Placental epithelial cell (primary cell): ENCODE measurements around a stretch of chr7.

DNA sequence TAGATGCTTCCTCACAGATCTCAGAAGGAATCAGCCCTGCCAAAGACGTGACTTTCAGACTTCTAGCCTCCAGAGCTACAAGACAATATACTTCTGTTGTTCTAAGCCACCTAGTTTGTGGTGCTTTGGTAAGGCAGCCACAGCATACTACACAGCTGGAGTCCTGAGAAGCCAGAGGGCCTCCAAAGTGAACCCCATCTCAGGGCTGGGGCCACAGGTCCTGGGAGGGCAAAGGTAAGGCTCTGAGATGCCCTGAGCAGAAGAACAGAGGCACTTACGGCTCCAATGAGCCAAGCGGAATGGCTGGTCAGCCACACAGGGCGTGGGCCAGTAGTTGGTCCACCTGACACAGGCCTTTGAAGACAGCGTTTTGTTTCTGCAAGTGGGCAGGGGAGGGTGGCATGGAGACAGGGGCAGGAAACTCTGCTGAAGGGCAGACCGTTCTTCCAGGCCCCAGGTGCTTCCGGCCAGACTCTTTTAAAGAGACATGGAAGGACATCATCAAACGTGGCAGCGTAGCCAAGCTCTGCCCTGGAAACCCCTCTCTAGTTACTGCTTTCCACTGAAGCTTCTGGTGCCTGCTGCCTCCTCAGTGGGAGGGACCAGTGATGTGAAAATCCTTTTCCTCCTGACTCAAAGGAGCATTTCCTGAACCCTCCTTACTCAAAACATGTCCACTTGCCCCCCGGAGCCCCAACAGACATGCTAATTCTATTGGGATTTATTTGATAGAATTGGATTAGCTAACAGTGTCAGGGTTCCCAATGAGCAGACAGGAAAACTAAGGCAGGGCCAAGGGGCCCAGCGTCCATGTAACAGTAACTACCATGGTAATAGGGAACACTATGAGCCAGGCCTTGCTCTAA lies 77.5 kb upstream of the KMT2E start:
- CAGE, long polyA plus RNA: no peak

GRCh38 chr7:104982484-104983561 lies 31.2 kb upstream of the KMT2E start:
- CAGE, long polyA plus RNA: no peak

DNA sequence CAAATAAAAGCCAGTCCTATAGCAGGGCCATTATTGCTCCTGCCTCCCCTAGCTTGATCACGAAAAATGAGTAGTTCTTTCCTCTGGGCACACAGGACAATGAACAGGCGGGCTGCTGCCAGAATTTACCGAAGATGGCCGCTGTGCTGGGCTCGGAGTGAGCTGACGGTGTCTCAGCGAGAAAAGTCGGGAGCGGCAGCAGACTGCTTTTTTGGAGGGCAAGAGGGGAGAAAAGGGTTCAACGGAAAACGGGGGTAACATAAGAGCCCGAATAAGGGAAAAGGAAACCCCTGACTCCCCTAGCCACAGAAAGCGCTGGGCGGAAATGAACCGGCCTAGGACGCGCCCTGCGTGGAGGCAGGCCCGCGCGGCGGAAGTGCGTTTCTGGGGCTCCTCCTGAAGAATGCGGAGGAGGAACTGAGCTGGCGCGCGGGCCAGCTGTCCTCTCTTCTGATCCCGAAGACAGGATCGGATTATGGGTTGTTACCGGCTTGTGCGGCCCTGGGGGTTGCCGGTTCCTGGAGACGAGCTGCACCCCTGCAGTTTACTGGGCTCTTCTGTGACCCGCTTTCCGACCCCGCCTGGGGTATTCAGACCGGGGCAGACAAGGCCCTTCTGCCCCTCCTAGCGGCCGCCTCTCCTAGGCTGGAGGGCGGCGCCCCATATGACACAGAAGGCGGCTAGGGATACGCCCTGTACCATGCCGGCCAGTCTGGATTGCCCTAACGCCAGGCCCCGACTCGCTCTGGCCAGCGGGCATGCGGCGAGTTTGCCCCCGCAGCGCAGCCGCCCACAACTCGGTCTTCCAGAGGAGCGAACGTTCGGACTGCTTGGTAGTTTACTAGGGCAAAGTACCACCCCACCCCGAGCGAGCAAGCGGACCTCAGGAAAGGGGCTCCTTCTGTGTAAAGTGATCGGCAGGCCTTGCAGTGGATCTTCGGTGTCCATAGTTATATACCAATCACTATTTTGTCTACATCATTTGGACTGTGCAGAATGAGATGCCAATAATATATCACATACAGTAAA lies 30.1 kb upstream of the KMT2E start:
- CAGE, long polyA plus RNA: no peak

DNA sequence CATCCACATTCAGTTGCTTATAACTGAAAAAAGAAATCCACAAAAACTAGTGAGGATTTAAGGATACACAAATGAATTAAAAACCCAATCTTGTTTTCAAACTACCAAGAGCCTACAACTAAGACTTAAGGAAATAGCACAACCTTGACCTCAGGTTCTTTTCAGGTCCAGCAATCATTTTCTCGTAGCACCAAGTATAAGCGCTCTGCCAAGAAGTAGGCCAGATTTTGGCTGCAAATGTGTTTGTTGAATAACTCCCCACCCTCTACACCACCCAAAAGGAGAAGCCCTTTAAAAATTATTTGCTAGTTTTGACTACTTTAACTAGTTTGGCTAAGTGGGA lies 2.8 kb upstream of the KMT2E start:
- CAGE, long polyA plus RNA: no peak

DNA sequence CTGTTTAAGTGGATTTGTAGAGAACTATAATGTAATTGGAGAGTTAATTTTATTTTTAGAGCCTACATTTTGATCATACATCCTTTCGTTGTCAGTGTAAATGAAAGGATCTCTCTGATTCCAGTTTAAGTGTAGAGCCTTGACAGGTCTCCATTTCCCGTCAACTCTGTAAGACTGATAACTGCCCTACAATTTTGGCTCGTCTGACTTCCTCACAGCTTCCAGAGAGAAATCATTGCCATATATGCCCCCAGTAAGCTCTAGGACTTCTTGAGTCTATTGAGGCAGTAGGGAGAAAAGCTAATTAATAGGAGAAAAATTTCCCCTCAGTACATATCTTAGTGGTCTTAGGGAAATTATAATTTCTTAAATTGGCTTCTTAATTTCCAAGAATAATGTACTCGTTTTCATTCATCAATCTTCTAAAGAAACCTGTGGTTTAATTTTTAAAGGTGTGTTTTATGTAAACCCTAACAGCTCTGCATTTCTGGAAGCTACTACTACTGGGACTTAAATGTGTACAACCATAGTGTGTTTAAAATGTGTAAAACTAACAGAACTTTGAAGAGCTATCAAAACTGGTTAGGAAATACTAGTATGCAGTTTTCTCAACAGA lies 3.8 kb downstream of the KMT2E start:
- CAGE, long polyA plus RNA: no peak

- CAGE, long polyA plus RNA: no peak
Measured at GRCh38 chr7:105095687-105096152, 81.7 kb downstream of the KMT2E start.

- CAGE, long polyA plus RNA: no peak
Measured at GRCh38 chr7:105691520-105692322, 110.4 kb upstream of the EFCAB10 start.

- CAGE, long polyA plus RNA: no peak
Measured at GRCh38 chr7:105723441-105724098, 142.3 kb upstream of the EFCAB10 start.

- CAGE, long polyA plus RNA: no peak
Measured at GRCh38 chr7:105990731-105990999, 27.6 kb downstream of the CDHR3 start.

GRCh38 chr7:106111499-106112145 lies 490 bp downstream of the SYPL1 start:
- CAGE, long polyA plus RNA: no peak

- CAGE, long polyA plus RNA: no peak
Measured at GRCh38 chr7:106114757-106115288, 2.7 kb upstream of the SYPL1 start.

DNA sequence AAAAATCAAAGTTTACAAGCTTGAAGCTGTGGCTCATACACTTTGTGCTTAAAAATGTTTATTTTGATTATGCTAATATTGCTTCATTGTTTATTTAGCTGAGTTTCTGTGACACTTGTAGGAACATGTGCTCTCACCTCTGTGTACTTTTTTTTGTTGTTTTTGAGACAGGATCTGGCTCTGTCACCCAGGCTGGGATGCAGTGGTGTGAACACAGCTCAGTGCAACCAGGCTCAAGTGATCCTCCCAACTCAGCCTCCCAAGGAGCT lies 84.6 kb upstream of the SYPL1 start:
- CAGE, long polyA plus RNA: no peak

DNA sequence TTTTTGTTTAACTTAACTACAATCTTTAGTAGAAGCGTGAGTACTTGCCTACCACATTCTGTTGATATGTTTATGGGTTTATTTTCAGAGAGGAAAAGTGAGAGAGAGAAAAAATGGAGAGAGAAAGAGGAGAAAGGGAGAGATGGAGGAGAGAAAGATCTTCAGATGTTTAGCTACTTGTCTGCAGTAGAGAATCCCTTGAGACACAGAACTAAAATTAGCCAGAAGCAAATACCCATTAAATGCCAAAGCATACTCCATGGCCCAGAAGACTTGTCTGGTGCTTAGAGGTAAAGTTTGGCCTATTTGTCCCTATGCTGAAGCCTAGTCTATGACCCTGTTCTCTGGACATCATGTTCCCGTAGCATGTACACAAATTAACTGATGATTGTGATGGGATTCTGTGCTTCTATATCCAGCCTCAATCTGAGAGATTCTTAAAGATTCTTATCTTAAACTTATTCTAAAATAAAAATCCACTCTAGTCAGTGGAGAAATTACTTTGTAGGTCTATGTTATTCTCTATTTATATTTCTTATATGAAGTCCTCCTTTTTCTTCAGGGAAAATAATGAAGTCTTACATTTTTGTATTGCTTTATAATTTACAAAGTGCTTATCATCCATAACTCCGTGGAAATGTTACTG lies 85.7 kb downstream of the NAMPT start:
- CAGE, long polyA plus RNA: no peak

GRCh38 chr7:106216834-106217829 lies 67.7 kb downstream of the NAMPT start:
- CAGE, long polyA plus RNA: no peak

DNA sequence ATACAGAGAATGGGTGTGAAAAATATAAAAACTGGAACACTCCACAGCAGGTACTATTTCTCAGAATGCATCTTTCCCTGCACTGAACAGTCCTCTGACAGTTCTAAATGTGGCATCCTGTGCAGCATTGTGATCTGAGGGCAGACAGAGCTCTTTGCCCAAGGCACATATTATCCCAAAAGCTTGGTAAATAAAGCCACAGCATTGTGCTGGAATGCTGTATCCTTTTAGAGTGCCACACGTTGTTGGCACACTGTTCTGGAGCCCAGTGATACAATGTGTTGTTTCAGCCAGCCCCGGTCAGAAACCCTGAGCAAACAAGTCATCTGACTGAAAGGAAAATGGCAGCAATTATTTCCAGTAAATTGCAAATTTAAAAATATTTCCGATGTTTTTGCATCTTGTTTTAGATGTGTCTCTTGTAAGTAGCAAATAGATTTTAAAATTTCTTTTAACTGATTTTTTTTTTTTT lies 45.4 kb downstream of the NAMPT start:
- CAGE, long polyA plus RNA: no peak

DNA sequence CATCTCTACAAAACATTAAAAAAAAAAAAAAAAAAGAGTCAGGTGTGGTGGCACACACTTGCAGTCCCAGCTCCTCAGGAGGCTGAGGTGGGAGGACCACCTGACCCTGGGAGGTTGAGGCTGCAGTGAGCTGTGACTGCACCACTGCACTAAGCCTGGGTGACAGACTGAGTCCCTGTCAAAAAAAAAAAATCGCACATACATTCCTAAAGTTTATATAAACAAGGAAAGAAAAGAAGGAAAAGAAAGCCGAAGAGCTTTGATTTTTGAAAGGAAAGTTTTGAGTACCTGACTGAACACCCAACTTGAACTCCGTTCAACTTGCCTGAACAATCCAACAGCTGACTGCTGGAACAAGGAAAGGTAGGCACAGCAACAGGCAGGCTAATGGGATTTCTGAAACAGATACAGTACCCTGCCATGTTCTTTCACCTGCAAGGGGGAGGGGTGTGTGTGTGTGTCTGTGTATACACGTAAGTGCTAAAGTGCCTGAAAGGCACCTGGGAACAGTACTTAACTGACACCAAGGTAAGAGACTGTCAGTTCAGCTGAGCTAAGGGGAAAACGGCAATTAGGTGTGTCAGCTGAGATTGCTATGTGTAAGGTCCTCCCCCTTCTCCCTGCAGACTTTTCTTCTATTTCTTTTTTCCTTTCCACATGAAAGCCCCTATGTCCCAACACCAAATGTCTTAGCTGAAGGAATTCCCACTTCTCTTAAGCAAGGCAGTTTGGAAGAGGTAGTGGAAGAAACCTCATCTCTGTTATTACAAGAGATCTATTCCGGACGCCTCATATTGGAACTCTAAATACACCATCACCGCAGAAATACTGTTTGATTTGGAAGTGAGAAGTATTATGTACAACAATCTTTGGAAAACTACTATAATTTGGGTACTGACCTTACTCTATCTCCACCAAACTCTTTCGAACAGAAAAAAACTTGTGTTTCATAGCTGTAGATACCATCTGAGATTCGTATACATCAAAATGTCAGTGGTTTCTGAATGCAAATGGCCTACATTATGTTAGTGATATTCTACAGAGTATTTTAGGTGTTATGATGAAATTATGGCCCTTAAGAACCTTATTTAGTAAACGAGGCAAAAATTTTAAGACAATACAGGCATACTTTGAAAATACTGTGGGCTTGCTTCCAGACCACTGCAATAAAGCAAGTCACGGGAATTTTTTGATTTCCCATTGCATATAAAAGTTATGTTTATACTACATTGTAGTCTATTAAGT lies 26.9 kb downstream of the NAMPT start:
- CAGE, long polyA plus RNA: no peak

DNA sequence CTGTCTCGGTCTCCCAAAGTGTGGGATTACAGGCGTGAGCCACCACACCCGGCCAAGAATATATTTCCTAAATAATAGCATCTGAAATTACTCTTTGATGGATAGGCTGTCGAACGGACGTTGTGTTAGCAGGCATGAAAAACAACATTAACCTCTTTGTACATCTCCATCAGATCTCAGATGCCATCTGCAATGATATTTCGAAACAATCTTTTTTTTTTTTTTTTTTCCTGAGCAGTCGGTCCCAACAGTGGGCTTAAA lies 25.2 kb downstream of the NAMPT start:
- CAGE, long polyA plus RNA: no peak

- CAGE, long polyA plus RNA: no peak
Measured at GRCh38 chr7:106285341-106285937, 656 bp upstream of the NAMPT start.

DNA sequence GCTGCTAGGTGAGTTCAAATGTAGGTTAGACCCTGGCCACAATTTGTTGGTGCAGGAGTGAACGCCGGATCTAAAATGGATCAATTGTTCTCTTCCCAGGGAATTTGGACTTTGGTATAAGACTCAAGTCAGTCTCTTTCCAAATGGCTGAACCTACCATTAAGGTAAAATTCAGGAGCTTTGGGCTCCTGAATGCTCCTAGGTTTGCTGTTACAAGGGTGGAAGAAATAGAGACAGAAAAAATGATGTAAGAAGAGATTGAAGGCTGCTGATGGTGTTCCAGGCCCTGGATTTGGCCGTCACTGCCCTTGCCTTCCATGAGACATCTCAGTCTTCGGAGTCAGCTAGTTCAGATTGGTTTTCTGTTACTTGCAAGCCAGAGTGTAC lies 42.5 kb upstream of the NAMPT start:
- CAGE, long polyA plus RNA: no peak

- CAGE, long polyA plus RNA: no peak
Measured at GRCh38 chr7:106430690-106431222, 146.0 kb upstream of the NAMPT start.